AG09319 (cell line): ENCODE data around the gene B4GALT5.

DNA sequence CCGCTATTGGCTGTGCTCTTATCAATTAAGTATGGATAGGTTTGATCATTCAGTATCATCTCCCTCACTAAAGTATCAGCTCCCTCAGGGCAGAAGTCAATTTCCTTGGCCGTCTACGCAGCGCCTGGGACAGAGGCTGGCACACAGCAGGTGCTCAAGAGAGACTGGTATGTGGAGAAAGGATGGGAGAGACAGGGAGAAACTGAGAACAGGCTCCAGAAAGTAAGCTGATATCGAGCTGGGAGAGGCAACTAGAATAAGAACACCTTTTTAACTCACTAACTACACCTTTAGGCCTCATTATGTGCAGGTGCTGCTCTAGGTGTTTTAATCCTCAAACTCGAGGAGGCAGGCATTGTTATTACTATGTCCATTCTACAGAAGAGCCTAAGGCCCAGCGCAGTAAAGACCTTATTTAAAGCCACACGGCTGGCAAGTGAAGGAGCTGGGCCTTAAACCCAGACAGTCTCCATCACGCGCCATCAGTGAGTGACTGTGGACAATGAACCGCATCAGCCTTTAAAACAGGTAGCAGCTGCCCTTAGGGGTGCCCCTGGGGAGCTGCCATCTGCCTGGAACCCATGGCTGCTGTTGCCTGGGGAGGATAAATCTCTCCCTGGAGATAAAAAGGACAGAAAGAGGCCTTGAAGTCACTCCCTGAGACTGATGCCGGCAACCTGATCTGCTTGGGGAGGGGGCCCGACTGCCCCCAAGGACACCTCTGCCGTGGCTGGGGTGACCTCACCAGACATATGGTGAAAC is 73.7 kb downstream of the PREX1 start:
- RRBS, result no CpG with 5 or more reads among the region's 14 CpGs

DNA sequence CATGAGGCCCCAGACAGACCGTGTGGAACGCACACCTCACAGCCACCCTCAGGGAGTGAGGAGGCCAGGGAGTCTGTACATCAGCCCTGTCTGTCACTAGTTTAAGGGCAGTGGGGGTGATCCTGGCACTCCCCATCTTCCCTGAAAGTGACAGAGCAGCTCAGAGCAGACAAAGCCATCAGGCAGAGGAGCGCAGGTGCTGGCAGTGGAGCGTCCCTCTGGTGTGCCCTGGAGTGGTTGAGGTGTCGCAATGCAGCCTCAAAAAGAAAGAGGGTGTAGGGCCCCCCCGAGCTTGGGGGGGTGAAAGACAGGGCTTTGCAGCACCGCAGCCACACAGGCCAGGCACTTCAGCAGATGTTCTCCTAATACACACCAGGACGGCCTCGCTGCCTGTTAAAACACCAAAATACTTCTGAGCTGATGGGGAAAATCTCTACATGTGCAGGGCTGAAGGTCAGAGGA is 69.6 kb downstream of the PREX1 start:
- RRBS, result no CpG with 5 or more reads among the region's 9 CpGs

- RRBS, result no CpG with 5 or more reads among the region's 8 CpGs
These were observed 66.5 kb downstream of the PREX1 start for GRCh38 chr20:48761194-48761894.

DNA sequence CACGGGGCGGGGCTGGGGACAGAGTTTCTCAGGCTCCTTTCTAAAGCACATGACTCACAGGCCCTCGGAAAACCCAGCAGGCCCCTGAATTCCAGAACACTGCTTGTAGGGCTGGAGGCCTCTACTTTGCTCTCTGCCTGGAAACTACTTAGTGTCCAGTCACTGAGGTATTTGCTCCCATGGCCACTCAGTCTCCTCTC is 51.4 kb downstream of the PREX1 start:
- RRBS, result no CpG with 5 or more reads among the region's 3 CpGs

GRCh38 chr20:48857942-48858758 is 30.4 kb upstream of the PREX1 start:
- RRBS, result no CpG with 5 or more reads among the region's 11 CpGs

GRCh38 chr20:48945864-48946433 is 24.4 kb downstream of the ARFGEF2 start:
- RRBS, result no CpG with 5 or more reads among the region's 6 CpGs

GRCh38 chr20:48975863-48976316 is 54.4 kb downstream of the ARFGEF2 start:
- RRBS, result no CpG with 5 or more reads among the region's 10 CpGs

DNA sequence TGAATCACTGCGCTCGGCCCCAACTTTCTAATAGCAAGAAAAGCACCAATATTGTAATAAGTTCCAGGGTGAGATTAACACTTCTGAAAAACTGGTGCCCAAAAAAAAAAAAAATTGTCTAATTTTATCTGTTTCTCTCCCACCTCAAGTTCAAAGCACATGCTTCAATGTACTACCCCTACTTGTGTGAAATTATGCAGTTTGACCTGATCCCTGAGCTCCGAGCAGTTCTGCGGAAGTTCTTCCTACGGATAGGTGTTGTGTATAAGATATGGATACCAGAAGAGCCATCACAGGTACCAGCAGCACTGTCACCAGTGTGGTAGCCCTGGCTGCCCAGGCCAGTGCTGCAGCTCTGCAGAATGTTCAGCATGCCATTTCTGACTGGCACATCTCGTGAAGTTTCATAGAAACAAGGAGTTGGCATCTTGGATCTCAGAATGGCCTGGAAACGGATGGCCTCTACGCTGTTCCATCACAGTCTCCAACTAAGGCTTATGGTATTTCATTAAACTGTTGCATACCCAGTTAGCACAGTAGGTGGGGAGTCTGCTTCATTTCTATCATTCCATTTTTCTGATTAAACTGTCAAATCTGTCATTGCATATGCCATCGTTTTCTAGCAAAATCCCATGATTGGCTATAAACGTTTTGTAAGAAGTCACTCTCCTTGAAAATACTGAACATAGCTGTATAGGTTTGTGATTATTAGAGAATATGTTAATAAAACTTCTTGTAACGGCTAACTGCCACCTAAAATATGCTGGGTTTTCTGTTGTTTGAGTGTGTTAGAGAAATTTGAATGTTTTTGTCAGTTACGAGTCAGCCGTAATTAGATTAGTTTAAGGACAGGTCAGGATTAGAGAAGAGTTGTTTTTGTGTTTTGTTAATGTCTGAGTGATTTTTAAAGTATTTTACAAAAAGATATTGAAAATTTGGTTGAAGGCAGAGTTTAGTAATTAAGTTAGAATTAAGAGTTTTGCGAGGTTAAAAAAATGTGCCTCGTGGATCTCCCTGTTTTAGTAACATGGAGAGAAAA is 12.9 kb upstream of the CSE1L start:
- RRBS, result no CpG with 5 or more reads among the region's 15 CpGs

DNA sequence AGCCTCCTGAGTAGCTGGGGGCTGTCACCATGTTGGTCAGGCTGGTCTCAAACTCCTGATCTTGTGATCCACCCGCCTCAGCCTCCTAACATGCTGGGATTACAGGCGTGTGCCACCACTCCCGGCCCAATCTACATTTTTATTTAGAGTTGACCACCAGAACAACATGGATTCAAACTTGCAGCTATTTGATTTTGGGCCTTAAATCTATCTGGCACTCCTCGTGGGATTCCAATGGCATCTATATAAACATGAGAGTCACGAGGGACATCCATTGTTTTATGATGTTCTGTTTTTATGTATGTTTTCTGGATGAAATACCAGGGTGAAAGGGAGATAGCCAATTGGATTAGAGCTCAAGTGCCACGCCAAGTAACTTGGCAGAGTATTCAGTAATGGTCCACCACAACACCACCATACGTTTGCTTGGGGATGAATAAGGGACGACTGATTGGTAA is 4.4 kb upstream of the ZNFX1 start:
- RRBS, result no CpG with 5 or more reads among the region's 8 CpGs

DNA sequence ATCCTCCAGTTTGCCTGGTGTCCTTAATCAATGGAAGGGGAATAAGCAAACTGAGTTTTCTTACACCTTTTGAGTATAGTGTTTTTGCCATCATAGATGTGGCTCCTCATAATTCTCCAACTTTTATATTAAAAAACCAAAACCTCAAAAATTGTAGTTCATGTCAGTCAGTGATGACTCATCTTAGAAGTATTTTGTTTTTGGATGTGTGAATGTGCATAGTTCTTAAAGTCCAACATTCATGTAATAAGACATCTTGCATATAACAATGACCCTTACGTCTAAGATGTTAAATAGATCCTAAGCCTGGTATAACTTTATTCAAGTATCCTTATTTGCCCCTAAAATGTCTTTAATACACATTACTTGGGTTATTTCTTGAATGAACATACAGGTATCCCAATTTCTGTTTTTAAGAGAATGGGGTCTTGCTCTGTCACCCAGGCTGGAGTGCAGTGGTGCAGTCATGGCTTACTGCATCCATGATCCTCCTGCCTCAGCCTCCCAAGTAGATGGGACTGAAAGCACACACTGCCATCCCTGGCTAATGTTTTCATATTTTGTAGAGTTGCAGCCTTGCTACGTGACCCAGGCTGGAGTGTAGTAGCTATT is 10.3 kb upstream of the ZNFX1 start:
- RRBS, result no CpG with 5 or more reads among the region's 2 CpGs

DNA sequence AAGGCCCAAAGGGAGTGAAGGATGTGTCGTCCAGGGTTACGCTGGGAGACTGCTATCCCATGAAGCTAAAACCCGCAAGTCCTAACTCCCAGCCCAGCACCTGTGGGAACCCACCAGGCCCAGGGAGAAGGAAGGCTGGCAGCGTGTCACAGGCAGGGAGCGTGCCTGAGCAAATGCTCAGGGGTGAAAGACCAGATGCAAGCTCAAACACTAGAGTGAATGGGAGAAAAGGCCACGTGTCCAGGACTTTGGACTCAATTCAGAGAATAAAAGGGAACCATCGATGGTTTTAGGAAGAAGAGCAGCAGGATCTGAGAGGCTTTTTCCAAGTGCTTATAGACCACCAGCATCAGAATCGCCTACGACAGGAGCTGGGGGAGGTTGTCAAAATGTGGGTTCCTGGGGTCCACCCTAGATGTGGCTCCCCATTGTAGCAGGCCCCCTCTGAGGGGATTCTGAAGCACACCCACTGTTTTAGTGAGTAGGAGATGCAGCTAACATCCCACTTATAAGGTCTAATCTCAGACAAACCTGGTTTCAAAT is 16.1 kb upstream of the PTGIS start:
- RRBS, result no CpG with 5 or more reads among the region's 9 CpGs

- RRBS, result no CpG with 5 or more reads among the region's 12 CpGs
These were observed 26.4 kb upstream of the PTGIS start for GRCh38 chr20:49594079-49594923.

DNA sequence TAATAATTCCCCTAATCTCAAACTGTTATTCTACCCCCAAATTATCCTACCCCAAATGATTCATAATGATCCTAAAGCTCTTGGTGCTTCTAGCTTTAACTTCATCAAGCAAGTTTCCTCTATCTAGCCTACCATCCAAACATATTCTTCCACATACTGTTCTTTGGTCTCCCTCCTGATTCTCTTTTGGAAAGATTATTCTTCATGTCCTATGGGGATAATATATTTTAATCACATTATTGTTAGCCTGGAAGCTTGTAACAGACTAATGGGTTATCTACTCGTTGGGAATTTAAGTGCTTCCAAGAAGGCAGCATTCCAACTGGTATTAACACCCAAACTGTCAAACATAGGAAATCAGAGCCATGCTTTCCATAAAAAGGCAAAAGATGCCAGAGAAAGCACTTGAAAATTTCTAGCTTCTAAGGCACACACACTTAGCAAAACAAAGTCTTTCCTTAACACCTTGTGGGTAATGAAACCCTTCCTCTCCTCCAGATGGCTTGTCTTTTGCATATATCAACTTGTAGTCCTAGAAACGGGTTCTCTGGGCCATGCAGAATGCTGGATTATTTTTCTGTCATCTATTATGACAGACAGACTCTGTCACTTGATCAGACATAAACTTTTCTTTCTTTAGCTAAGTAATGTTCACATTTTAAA is 41.6 kb downstream of the B4GALT5 start:
- RRBS, result no CpG with 5 or more reads among the region's 2 CpGs

DNA sequence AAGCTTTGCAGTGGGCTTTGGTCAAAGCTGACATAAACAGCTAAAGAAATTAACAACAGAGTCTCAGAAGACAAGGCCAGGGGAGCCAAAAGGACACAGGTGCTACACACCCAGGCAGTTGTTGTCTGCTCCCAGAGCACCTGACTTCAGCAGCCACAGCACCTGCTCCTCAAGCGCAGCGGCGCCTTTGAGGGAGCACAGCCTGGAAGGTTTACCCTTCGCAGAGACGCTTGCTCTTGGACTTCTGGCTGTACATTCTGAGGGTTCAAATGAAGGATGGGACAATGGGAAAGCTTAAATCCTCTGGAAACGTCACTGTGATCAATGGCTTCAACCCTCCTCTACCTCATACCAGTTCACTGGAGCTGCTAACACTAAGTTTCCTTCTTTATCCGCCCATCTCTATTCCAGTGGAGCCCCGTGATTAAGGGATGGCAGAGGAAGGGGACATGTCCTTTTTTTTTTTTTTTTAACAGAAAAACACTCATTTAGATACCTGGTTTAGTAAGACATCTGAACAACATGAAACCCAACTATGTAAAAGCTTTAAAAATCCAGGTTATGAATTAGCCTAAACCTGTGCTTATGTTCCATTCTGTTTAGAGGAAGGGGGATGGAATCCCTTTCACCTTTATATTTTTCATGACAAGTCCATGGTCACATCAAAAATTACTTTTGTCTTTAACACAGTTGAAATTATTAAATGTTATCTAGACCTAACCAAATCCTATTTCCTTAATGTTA is 16.4 kb downstream of the B4GALT5 start:
- RRBS, result no CpG with 5 or more reads among the region's 8 CpGs

DNA sequence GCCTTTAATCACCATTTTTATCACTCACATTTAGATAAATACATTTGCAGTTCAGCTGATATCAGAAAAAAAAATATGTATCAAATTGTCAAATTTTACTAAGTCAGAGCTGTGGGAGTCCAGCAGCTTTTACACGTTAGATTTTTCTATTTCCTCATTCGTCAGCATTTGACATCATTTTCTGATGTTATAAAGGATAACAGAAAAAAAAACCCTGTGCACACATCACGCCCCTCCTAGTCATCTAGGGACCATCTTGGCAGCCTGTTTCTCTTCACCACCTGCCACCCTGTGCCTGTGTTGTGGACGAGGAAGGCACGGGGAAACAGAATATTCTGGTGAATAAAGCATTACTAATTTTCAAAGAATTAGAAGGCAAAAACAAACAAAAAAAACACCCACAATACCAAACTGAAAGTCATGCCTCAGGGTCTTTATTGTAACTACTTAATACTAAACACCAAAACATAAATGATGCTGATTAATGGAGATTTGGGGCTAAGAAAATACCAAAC is 12.3 kb downstream of the B4GALT5 start:
- RRBS, result no CpG with 5 or more reads among the region's 5 CpGs

- RRBS, result no CpG with 5 or more reads among the region's 5 CpGs
These were observed 921 bp downstream of the B4GALT5 start for GRCh38 chr20:49712852-49713061.

GRCh38 chr20:49713817-49714297 is at the start of gene B4GALT5:
B4GALT5 (minus strand) TSS chr20:49713878.
- RRBS, result under 1% methylated on average over 9 of the region's 54 CpGs

- RRBS, result no CpG with 5 or more reads among the region's 6 CpGs
These were observed 34.1 kb upstream of the B4GALT5 start for GRCh38 chr20:49747769-49748213.

GRCh38 chr20:49775163-49775736 is 37.4 kb upstream of the SLC9A8 start:
- RRBS, result no CpG with 5 or more reads among the region's 5 CpGs

- RRBS, result no CpG with 5 or more reads among the region's 6 CpGs
These were observed 18.2 kb upstream of the SLC9A8 start for GRCh38 chr20:49794337-49794839.